ENCODE data around the genes B3GALT1, ABCB11, LRP2, BBS5, FASTKD1 and PPIG.

GRCh38 chr2:166230355-166230861 lies 102.6 kb upstream of the SCN1A start:
- PRO-cap = no peak
- RRBS = no CpG with 5 or more reads among the region's 3 CpGs

GRCh38 chr2:167140721-167141274 lies 152.0 kb upstream of the B3GALT1 start:
- PRO-cap = no peak
- RRBS = no CpG with 5 or more reads among the region's 4 CpGs

DNA sequence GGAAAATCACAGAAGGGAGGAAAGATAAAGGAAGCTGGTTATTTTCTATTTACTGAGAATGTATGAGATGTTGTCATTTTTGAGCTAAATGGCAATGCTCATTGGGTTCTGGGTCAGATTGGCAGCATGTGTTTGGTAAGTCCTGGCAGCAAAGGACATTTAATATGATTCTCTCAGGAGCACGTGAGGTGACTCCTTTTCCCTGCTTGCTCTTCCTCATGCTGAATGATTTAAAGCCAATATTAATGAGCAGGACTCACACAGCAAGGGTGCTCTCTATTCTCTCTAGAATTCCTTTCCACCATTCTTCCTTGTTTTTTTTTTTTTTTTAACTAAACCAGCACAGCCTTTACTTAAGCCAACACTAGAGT lies 106.3 kb upstream of the B3GALT1 start:
- PRO-cap = no peak
- RRBS = no CpG with 5 or more reads among the region's 1 CpG

GRCh38 chr2:167289923-167290233 lies 2.9 kb upstream of the B3GALT1 start:
- PRO-cap = no peak
- RRBS = no CpG with 5 or more reads among the region's 1 CpG

DNA sequence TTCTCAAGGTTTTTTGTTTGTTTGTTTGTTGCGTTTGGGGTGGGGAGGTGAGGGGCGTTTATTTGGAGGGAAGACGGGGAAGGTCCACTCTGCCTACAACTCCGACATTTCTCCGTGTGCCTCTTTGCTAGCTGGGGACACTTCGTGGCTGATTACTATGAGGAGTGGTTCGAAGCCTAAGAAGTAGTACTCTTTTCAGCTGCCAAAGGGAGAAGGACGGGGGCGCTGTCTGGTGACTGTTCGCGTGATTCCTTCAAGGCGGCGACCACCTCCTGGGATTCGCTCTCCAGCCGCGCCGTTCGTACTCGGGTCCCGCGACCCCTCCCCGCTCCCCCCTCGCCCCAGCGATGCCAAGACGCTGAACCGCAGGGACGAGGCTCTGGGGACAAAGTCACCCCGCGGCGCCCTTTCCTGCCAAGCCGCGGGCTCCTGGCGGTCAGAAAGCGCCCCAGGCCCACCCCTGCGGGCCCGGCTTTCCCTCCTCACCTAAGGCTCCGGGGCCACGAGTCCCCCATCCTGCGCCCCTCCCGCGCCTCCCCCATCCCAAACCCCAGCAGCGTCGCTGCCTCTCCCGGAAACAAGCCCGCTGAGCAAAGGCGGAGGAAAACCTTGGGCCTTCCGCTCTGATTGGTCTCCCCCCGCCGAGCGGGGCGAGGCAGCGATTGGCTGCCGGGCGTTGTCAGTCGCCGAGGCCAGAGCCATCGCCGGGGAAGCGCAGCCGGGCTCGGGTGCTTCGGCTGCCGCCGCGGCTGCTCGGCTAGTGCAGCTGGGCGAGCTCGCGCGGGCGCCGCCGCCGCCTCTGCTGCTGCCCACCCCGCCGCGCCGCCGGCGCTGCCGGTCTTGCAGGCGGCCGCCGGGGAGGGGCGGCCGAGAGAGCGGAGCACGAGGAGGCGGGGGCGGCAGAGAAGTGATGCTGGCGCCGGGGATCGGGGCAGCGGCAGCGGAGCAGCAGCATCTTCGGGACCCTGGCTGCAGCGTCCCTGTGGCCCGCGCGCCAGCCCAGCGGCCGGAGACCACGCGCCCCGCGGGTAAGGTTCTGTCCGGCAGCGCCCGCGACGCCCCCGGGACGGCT lies at the start of gene B3GALT1:
Gene B3GALT1, plus strand, starts transcription at position 695 of the 1,072 bp plus-strand sequence.
- PRO-cap = unidirectional peak, plus-strand start at position 239 of the sequence; bidirectional peak, plus-strand start at position 760 of the sequence, minus-strand start at position 579 of the sequence
- RRBS = 4% methylated on average over 52 of the region's 113 CpGs

GRCh38 chr2:167944987-167945466 lies 302.4 kb downstream of the STK39 start:
- PRO-cap = no peak
- RRBS = no CpG with 5 or more reads among the region's 4 CpGs

DNA sequence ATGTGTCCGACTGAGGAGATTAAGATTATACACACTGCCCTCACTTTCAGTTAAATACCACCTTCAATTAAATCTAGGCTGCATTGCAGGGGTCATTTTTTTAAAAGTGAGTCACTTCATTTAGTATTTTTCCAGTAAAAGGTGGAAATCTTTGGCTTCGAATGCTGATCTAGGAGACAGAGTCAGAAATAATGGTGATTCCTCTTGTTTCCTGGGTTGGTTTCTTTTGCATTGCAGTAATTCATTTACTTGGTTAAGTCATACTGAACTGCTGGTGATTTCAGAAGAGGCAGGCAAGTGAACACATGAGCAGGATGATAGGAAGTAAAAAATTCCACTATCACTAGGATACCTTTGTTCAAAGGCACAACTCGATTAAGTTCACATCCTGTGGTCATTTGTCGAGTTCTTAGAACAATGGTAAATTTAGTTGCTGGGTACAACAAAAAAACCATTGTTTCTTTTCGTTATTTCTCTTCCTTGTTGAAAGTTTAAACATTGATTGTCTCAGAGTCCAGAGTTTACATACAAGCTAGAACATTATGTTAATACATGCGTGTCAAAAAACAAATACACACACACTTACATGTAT lies 26.5 kb downstream of the STK39 start:
- PRO-cap = no peak
- RRBS = no CpG with 5 or more reads among the region's 6 CpGs

DNA sequence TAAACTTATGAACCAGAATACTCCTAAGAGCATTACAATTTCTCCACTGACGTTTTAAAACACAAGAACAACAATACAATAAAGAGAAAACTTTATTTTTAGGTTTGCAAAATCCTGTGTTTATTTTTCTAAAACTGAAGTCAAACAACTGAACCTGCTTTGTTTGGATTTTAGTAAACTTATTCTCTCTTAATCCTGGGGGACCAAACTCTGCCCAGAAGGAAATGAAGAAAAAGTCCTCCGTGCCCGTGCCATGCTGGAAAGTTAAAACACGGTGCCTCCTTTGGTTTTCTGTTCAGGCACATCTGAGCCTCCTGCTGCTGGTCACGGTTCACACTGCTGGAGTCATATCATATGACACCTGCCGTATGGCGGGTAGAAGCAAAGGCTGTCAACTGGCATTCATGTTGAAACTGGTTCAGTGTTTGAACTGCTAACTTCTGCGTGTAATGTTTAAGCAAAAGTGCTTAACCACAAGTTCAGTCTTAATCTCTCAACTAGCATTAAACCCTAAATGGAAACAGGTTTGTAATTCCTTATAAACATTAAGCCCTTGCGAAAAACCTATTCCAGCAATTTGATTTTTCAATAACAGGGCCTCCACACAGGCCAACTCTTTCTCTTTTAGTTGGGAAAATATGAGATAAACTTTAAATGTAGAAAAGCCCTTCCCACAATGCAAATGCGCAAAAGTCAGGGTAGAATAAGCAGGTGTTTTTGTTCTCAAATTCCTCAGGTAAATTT lies 3.1 kb downstream of the STK39 start:
- PRO-cap = no peak
- RRBS = no CpG with 5 or more reads among the region's 10 CpGs

GRCh38 chr2:168248471-168248715 lies 998 bp upstream of the STK39 start:
- PRO-cap = no peak
- RRBS = no CpG with 5 or more reads among the region's 4 CpGs

- PRO-cap = no peak
- RRBS = no CpG with 5 or more reads among the region's 2 CpGs
Observed at GRCh38 chr2:168460457-168460958, 4.4 kb downstream of the CERS6 start.

GRCh38 chr2:168547590-168547930 lies 91.5 kb downstream of the CERS6 start:
- PRO-cap = no peak
- RRBS = no CpG with 5 or more reads among the region's 8 CpGs

GRCh38 chr2:168642528-168643126 lies 159.8 kb upstream of the NOSTRIN start:
- PRO-cap = no peak
- RRBS = no CpG with 5 or more reads among the region's 6 CpGs

- PRO-cap = no peak
- RRBS = no CpG with 5 or more reads among the region's 4 CpGs
Observed at GRCh38 chr2:169030976-169031663, at the start of gene ABCB11. TSS of gene ABCB11 (minus strand) at chr2:169031324.

DNA sequence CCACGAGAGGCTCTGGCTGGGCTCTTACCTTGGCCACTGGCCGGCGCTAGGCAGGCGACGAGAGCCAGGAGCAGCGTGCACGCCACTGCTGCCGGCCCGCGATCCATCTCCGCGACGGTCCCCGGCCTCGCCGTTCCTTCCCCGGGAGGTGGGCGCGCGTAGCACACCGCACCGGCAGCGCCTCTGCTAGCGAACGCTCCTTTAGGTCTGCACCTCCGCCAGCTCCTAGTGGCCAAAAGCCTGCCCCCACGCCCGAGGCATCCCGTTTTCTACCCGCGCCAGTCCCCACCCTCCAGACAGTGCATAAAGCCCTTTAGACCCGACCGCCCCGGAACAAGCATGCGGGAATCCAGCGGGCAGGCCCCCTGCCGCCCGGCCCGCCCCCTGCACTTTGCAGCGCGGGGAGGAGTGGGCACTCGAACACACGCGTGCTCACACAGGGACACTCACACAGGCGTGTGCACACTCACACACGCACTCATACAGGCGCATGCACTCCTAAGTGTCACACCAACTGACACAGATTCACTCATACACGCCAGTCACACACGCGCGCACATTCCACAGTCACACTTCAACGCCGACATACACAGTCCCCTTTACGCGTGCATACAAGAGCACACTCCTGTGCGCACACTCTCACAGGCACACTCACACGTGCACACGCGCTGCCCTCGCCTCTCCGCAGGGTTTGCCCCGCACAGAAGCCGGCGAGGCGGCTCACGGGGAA lies at the start of gene LRP2:
Gene LRP2, minus strand, starts transcription at position 242 of the 730 bp plus-strand sequence.
- PRO-cap = bidirectional peak, plus-strand start at position 394 of the sequence, minus-strand start at position 242 of the sequence
- RRBS = 3% methylated on average over 13 of the region's 66 CpGs

- PRO-cap = bidirectional peak, plus-strand start at chr2:169479771, minus-strand start at chr2:169479367
- RRBS = 4% methylated on average over 19 of the region's 79 CpGs
Observed at GRCh38 chr2:169479097-169480210, at the start of gene BBS5. TSS of gene BBS5 (plus strand) at chr2:169479494.

- PRO-cap = no peak
- RRBS = no CpG with 5 or more reads among the region's 6 CpGs
Observed at GRCh38 chr2:169570131-169570768, 3.4 kb downstream of the FASTKD1 start.

- PRO-cap = unidirectional peak, minus-strand start at chr2:169573812; unidirectional peak, minus-strand start at chr2:169573863
- RRBS = no CpG with 5 or more reads among the region's 40 CpGs
Observed at GRCh38 chr2:169573107-169574296, at the start of gene FASTKD1. TSS of gene FASTKD1 (minus strand) at chr2:169573865.

- PRO-cap = bidirectional peak, plus-strand start at chr2:169584372, minus-strand start at chr2:169584319; bidirectional peak, plus-strand start at chr2:169584809, minus-strand start at chr2:169584743
- RRBS = 4% methylated on average over 21 of the region's 46 CpGs
Observed at GRCh38 chr2:169584185-169584888, at the start of gene PPIG. TSS of gene PPIG (plus strand) at chr2:169584351.

DNA sequence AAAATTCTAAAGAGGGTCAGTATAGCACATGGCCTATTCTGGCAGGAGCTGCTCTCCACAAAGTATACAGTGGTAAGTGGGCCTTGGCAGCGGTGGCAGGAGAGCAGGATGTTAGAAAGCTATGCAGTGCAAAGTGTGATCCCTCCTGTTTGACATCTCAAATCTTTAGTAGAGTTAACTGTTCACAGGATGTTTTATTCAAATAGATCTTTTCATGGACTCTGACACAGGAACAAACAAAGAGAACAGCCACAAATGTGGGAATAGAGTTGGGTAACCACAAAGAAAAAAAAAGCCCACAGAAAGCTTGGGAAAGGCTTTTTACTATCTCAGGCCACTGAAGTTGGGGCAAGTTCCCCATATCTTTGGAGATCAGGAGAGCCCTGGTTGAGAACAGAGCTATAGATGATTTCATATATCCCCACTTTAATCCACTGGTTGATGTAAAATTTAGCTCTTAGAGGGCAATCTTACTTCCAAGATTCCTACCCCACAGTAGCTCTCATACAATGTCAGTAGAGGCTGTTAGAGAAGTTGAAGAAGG lies 10.5 kb downstream of the CFAP210 start:
- PRO-cap = no peak
- RRBS = no CpG with 5 or more reads among the region's 1 CpG

DNA sequence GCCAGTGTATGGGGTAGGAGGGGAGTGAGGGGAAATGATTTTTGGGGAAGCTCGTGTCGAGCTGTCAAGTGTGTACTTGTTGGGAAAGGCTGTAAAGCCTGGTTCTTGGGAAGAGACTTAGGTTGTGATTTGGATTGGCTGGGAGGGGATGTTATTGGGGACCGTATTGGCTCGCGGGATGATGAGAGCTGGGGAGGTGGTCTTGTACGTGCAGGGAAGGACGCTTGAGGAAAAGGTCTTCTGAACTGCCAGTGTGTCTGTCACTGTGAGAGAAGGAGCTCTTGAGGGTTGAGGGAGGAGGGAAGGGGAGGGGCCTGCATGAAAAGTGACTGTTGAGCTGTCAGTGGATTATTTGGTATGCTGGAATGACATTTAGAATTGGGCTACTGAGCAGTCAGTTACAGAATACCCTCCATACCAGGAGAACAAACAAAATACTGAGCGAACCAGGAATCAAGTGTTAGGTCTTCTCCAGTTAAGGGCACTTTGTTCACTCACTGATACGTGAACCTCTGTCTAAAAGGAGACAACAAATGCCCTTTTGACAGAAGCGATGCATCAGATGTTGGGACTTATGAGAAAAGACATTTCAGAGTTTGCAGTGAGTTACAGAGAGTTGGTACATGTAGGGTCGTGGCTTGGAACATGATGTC lies 1.2 kb downstream of the UBR3 start:
- PRO-cap = no peak
- RRBS = no CpG with 5 or more reads among the region's 11 CpGs

Measured in Caco-2 (cell line).